Osteocyte (in vitro differentiated cells): ENCODE data around the gene SNCAIP.

- PRO-cap: no peak
These were observed 8.6 kb upstream of the PGGT1B start for GRCh38 chr5:115271215-115271740.

- PRO-cap: no peak
These were observed 1.5 kb downstream of the FEM1C start for GRCh38 chr5:115542760-115543765.

- PRO-cap: no peak
These were observed 11.6 kb upstream of the TICAM2 start for GRCh38 chr5:115613616-115614478.

DNA sequence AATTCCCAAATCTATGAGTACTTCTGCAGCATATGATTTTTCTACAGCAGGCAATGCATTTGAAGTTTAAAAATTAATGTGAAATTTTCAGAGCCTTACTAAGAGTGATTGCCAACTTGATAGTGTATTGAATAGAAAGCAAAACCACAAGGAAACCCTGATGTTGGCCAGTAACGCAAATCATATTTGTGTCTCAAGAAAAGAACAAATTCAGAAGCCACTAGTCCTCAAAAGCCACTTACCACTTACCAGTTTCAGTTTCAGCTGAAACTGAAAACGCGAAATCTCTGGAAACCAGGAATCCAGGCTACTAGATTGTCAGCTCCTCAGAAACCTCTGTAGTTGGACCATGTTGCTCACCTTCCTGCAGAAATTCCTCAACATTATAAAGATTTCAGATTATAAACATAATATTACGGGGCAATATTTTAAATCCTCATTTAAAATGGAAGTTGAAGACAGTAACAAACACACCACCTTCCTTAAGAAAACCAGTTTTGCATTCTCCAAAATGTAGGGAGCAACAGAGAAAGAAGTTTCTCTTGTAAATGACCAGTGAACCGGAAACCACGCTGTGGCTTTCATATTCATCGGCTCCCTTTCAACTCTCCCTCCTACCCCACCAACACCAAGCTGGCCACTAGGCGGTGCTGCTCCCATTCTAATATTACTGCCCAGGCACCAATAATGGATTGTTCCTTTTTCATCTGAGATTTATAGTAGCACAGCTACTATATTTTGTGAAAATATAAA, 8.6 kb upstream of the TMED7 start:
- PRO-cap: no peak

DNA sequence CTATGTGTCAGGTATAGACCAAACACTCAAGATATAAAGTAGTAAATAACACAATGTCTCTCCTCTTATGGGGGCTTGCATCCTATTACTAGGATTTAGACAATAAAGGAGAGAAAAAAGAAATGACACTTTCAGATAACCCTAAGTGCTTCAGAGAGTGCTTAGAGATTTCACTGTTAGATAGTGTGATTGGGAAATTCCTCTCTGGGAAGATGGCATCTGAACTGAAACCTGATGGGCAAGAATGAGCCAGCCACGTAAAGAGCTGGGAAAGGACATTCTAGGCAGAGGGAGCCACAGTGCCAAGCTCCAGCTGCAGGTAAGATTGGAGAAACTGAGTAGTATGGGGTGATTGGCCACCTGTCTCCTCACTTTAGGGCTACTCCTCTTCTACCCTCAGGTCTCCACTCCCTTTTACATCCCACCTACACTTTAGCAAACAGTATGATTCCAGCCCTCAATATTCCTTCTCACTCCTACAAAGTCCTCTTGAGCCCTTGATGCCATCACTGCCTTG, 14.5 kb downstream of the CDO1 start:
- PRO-cap: no peak

DNA sequence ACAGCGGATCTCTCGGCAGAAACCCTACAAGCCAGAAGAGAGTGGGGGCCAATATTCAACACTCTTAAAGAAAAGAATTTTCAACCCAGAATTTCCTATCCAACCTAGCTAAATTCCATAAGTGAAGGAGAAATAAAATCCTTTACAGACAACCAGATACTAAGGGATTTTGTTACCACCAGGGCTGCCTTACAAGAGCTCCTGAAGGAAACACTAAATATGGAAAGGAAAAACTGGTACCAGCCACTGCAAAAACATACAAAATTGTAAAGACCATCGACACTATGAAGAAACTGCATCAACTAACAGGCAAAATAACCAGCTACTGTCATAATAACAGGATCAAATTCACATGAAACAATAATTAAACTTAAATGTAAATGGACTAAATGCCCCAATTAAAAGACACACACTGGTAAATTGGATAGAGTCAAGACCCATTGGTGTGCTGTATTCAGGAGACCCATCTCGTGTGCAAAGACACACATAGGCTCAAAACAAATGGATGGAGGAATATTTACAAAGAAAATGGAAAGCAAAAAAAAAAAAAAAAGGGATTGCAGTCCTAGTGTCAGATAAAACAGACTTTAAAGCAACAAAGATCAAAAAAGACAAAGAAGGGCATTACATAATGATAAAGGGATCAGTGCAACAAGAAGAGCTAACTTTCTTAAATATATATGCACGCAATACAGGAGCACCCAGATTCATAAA, 83.0 kb downstream of the COMMD10 start:
- PRO-cap: no peak

- PRO-cap: no peak
These were observed 148.6 kb downstream of the COMMD10 start for GRCh38 chr5:116233157-116234015.

DNA sequence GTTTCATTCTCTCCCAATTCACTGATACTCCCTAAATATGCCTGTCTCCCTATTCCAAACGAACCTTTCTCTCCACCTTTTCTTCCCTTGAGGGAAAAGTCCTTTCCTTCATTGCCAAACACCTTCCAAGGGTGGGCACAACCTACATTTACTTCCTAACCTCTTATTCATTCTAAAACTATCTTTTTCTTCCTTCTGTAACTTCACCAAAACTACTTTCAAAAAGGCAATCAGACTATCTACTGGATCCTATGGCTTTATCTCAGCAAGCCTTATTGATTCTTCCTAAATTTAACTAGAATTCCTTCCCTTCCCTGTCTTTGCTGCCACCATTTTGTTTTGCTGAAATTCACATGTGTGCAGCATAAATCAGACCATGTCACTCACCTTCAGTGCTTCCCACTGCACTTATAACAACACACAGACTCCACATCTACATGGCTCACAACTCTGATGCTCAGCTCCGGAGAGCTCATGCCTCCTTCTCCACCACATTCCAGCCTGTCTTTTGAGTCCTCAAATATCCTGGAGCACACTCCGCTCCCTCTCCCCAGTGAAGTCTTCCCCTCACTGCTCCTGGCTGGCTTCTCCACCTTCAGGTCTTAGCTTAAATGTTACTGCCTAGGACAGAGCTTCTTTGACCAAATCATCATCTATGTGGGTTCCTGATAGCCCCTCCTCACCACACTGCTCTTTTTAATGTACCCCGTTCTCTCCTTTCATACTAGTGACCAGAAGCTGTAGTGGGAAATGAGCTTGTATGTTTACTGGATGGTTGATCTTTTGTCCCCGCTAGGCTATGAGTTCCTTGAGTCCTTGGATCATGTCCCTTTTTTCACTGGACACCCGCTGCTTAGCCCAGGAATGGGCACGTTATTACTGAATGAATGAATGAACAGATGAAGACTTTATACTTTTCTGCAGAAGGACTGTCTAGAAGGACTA, 40.4 kb downstream of the SEMA6A start:
- PRO-cap: no peak

GRCh38 chr5:116536166-116537011, 38.2 kb downstream of the SEMA6A start:
- PRO-cap: no peak

- PRO-cap: no peak
These were observed 2.3 kb downstream of the SEMA6A start for GRCh38 chr5:116572295-116572687.

GRCh38 chr5:117105318-117105517, 530.6 kb upstream of the SEMA6A start:
- PRO-cap: no peak

GRCh38 chr5:117760189-117760464, 1185.5 kb upstream of the SEMA6A start:
- PRO-cap: no peak

DNA sequence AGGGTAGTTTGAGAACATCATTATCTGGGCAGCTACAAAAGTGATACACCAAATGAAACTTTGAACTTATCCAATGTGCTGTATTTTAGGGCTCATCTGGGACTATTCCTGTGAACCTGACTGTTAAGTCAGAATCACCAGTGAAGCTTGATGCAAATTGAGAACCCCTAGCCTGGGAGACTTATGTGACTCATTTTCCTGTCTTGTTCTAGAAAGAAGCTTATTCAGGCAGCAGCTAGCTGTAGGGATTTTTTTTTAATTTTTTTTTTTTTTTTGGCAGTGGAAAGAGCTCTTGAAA, 81.1 kb upstream of the TNFAIP8 start:
- PRO-cap: no peak

GRCh38 chr5:119323030-119323525, 32.7 kb upstream of the TNFAIP8 start:
- PRO-cap: no peak

DNA sequence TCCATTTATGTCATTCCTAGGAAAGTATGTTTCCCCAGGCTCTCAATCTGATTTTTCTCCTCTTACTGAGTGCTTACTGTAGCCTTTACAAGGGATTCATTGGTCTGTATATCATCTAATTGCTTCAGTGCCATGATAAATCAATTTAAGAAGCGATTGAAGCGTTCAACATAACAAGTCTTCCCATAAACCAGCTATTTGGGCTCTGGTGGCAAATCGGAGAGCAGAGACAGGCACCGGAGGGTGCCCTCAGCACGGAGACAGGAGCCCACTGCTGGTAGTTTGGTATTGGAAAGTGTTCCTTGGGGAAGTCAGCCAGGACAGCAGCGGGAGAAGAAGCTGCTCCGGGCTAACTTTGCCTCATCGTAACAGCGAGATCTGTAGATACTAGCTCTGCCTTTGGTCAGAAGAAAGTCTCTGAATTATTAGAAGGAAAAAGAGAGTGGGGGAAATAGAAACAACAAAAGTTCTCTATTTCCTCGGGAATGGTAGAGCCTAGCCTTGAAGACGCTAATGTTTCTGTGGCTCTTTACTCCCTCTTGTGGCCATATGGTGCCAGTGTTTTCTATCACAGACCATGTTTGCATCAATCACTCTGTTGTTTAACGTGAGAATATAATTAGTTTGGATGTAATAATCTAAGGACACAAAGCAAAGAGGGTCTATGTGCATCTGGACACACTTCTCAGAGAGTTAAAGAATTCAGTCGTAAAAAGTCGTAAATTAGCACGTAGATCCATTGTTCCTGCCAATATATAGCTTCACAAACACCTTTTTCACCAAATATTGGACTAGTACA, 40.4 kb upstream of the HSD17B4 start:
- PRO-cap: unidirectional peak, plus-strand start at position 226 of the sequence

- PRO-cap: no peak
These were observed 29.7 kb upstream of the HSD17B4 start for GRCh38 chr5:119422572-119423061.

GRCh38 chr5:122126149-122126777, 3.1 kb upstream of the ZNF474 start:
- PRO-cap: no peak

- PRO-cap: bidirectional peak, plus-strand start at chr5:122312237, minus-strand start at chr5:122312080
These were observed at the start of gene SNCAIP for GRCh38 chr5:122311395-122312382. TSS of gene SNCAIP (plus strand) at chr5:122312237.

- PRO-cap: no peak
These were observed 73.1 kb upstream of the SNX2 start for GRCh38 chr5:122701533-122702497.

DNA sequence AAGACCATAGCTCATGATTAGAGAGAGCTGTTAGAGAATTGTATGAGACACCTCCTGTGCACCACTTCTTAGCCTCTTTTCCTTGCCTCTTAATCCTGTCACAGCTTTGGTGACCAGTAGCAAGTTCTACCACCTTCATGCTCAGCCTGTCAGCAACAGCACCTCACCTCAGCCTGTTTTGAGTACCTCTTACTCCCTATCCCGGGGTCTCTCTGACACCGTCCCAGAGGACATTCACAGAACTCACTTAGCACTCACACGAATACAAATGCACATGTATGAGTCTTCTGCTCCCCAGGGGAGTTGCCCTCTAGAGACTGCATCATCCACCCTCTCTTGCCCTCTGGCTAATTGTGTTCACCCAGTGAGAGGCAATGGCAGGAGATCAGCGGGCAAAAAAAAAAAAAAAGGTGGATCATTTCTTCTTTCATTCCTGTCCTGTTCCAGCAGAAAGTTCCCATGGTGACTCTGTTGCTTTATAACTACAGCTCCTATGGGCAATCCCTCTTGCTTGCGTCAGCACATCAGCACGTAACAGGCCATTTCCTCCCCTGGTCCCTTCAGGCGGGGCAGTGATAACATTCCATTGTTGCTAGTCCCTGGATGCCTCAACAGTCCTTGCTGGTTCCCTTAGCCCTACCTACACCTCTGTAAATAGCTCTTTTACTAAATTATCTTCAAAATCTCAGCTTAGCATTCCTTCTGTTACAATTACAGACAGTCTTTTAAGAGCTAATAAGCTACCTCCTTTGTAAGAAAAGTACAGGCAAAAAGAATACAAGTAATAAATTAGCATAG, 23.5 kb upstream of the SNX2 start:
- PRO-cap: no peak